Prostate gland (tissue), 2 donors: ENCODE measurements around a stretch of chr12.

DNA sequence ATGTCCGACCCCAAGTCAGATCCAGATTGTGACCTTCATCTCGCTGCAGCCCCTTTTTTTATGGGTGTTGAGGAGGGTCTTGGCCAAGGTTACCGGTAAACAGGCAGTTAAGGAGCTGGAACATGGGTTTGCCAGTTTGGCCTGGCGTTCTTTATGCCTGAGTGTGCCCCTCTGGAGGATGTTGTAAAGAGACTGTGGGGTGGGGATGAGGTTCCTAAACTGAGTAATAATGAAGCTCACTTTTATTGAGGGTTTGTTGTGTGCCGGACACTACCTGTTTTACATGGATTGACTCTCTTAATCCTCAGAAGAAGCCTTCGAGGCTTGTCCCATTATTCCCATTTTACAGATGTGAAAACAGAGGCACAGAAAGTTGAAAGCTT, 31.3 kb downstream of the MORN3 start:
- PRO-cap: no peak
- RAMPAGE, long total RNA, 2 experiments: no peak in any of the 2 experiments

- PRO-cap: unidirectional peak, plus-strand start at chr12:121712188; unidirectional peak, plus-strand start at chr12:121712274
- RAMPAGE, long total RNA, 2 experiments: no peak in any of the 2 experiments
Measured at GRCh38 chr12:121712037-121712566, 450 bp upstream of the TMEM120B start.

GRCh38 chr12:121775380-121776542, 17.7 kb downstream of the RHOF start:
- PRO-cap: no peak
- RAMPAGE, long total RNA, 2 experiments: no peak in any of the 2 experiments

GRCh38 chr12:121776856-121777136, 16.7 kb downstream of the RHOF start:
- PRO-cap: no peak
- RAMPAGE, long total RNA, 2 experiments: no peak in any of the 2 experiments

DNA sequence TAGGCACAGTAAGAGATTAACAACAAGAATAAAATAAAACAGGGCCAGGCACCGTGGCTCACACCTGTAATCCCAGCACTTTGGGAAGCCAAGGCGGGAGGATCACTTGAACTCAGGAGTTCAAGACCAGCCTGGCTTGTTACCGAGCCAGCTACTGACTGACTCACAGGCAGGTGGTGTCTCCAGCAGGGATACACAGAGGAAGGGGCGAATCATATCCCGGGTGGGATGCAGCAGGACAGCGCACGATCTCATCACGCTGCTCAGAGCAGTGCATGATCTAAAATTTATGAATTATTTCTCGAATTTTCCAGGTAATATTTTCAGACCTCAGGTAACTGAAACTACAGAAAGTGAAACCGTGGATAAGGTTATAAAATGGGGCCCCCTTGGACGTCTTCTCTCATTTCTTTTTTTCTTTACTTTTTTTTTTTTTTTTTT, 8.5 kb downstream of the RHOF start:
- PRO-cap: no peak
- RAMPAGE, long total RNA, 2 experiments: no peak in any of the 2 experiments

DNA sequence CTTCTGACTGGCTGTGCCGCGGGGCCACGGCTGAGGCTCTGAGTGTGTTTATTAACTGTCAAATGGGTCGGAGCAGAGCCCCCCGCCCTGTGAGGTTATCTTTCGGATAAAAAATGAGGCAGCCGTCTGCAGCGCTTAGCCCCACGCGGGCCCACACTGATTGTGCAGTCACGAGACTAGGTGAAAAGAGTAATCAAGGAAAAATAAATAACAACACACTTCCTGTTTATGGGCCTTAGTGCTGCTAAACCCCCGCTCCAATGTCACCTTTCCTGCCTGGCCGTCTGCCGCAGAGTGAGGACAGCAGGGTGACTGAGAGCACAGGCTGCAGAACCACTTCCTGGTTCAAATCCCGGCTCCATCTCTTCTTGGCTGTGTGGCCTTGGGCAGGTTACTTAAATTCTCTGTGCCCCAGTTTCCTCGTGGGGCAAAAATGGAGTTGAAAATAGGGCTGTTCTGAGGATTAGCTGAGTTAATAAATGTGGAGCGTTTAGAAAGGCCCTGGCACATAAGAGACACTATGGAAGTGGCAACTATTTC, 9.4 kb downstream of the SETD1B start:
- PRO-cap: no peak
- RAMPAGE, long total RNA, 2 experiments: no peak in any of the 2 experiments

- PRO-cap: no peak
- RAMPAGE, long total RNA, 2 experiments: no peak in any of the 2 experiments
Measured at GRCh38 chr12:121819267-121819883, 15.6 kb downstream of the SETD1B start.

DNA sequence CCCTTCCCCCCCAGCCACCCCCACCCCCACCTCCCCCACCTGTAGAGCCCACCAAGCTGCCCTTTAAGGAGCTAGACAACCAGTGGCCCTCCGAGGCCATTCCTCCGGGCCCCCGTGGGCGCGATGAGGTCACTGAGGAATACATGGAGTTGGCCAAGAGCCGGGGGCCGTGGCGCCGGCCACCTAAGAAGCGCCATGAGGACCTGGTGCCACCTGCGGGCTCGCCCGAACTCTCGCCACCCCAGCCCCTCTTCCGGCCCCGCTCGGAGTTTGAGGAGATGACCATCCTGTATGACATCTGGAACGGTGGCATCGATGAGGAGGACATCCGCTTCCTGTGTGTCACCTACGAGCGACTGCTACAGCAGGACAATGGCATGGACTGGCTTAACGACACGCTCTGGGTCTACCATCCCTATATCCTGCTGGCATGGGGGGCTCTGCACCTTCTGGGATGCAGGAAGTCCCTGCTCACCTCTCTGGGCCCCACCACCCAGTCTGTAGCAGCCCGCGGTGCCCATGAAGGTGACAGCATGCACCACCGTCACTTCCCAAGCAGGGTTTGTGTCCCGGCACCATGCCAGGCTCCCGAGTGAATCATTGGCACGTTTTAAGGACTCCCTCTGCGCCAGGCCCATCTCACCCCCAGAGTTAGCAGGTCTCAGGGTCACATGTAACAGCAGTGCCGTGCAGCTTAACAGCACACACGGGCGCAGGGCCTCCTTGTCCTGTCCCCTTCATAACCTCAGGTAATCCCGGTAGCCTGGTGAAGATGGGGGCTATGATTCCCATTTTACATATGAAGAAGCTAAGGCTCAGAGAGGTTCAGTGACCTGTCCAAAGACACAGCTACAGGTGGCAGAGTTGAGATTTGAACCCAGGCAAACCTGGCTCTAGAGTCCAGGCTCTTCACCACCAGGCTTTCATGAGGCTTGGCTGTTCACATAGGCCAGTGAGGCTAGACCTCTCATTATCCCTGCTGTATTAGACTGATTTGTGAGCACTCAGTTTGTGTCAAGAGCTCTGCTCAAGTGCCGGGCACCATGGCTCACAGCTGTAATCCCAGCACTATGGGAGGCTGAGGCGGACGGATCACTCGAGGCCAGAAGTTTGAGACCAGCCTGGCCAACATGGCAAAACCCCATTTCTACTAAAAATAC, 19.9 kb downstream of the SETD1B start:
- PRO-cap: no peak
- RAMPAGE, long total RNA, 2 experiments: no peak in any of the 2 experiments

- PRO-cap: no peak
- RAMPAGE, long total RNA, 2 experiments: no peak in any of the 2 experiments
Measured at GRCh38 chr12:121857260-121858041, 1.2 kb downstream of the HPD start.

- PRO-cap: no peak
- RAMPAGE, long total RNA, 2 experiments: no peak in any of the 2 experiments
Measured at GRCh38 chr12:122013491-122014488, 7.9 kb upstream of the BCL7A start.

DNA sequence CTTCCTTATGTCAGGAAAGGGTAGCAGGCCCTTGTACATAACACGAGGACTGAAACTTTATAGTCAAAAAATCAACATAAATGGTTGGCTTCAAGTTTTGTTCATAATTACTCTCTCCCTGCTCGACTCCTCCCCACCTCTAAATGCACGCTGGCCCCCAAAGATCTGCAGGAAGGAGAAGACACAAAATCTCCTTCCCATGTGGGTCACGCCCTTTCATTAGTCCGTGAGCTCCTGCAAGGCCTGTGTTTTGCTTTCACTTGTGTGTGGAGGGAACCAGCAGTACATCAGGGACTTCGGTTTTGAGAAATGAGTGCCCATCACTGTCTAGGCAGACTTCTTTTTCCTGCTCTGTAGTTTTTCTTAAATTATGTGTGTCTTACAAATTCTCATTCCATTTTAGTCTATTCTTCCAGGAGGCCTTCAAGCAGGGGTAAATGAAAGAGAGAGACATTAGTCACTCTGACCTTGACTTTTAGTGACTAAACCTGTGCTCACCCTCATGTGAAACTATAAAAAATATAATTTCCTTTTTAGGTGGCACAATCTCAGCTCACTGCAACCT, 30.0 kb downstream of the MLXIP start:
- PRO-cap: no peak
- RAMPAGE, long total RNA, 2 experiments: no peak in any of the 2 experiments

GRCh38 chr12:122123173-122123746, 44.7 kb downstream of the MLXIP start:
- PRO-cap: no peak
- RAMPAGE, long total RNA, 2 experiments: no peak in any of the 2 experiments

GRCh38 chr12:122137632-122138812, 36.0 kb downstream of the IL31 start:
- PRO-cap: no peak
- RAMPAGE, long total RNA, 2 experiments: no peak in any of the 2 experiments

- PRO-cap: no peak
- RAMPAGE, long total RNA, 2 experiments: no peak in any of the 2 experiments
Measured at GRCh38 chr12:122185614-122185979, 2.7 kb downstream of the LRRC43 start.

GRCh38 chr12:122265363-122266250, 687 bp downstream of the VPS33A start:
- PRO-cap: unidirectional peak, plus-strand start at chr12:122266093
- RAMPAGE, long total RNA, 2 experiments: no peak in any of the 2 experiments

- PRO-cap: no peak
- RAMPAGE, long total RNA, 2 experiments: no peak in any of the 2 experiments
Measured at GRCh38 chr12:122465841-122466051, 35.0 kb downstream of the ZCCHC8 start.

- PRO-cap: no peak
- RAMPAGE, long total RNA, 2 experiments: no peak in any of the 2 experiments
Measured at GRCh38 chr12:122473643-122474168, 27.0 kb downstream of the ZCCHC8 start.

DNA sequence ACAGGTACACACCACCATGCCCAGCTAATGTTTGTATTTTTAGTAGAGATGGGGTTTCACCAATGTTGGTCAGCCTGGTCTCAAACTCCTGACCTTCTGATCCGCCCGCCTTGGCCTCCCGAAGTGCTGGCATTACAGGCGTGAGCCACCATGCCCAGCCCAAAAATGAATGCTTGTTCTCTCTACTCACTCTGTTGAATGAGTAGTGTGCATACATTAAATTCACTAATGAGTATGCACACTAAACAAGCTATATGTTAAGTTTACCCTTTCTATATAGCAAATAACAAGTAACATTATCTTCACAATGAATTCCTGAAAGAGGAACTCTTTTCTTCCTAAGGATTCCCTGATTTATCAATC, 11.2 kb upstream of the ZCCHC8 start:
- PRO-cap: no peak
- RAMPAGE, long total RNA, 2 experiments: no peak in any of the 2 experiments

DNA sequence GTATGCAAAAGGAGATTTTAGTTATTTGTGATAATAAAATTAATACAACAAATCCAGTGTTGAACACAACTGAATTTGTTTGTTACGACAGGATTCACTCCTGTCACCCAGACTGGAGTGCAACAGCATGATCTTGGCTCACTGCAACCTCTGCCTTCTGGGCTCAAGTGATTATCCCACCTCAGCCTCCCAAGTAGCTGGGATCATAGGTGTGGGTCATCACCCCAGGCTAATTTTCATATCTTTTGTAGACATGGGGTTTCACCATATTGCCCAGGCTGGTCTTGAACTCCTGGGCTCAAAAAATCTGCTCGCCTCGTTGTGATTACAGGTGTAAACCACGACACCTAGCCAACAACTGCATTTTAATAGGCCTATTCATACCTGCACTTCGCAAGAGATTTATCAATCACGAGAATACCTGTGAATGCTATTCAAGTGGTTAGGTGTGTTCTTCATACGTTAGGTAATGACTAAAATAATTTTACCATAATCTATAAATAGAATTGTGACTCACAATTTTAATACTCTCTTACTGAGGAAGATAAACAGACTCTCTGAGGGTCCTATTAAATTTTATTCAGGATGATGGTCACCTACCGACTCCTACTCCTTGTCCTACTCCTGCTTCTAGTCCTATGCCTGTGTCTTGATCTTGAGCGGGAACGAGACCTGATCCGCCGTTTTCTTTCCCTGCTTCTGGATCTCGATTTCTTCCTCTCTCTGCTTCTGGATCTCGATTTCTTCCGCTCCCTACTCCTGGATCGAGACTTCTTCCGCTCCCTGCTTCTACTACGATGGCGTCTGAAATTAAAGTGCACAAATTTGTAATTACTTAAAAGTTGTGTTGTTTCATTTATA, 9.9 kb downstream of the RSRC2 start:
- PRO-cap: no peak
- RAMPAGE, long total RNA, 2 experiments: no peak in any of the 2 experiments

- PRO-cap: no peak
- RAMPAGE, long total RNA, 2 experiments: no peak in any of the 2 experiments
Measured at GRCh38 chr12:122860247-122861610, 25.5 kb downstream of the HIP1R start.